AG09319 (cell line): ENCODE results near the gene HYKK.

GRCh38 chr15:77582014-77582619 lies 50.6 kb downstream of the LINGO1 start:
- RRBS, result 85% methylated on average over 2 of the region's 15 CpGs

DNA sequence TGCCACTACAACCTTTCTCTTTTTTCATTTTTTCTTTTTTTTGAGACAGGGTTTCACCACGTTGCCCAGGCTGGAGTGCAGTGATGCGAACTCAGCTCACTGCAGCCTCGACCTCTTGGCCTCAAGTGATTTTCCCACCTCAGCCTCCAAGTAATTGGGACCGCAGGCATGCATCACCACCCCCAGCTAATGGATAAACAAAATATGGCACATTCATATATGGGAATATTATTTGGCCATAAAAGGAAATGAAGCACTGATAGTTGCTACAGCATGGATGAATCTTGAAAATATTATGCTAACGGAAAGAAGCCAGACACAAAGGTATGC lies 34.2 kb downstream of the TBC1D2B start:
- RRBS, result no CpG with 5 or more reads among the region's 5 CpGs

DNA sequence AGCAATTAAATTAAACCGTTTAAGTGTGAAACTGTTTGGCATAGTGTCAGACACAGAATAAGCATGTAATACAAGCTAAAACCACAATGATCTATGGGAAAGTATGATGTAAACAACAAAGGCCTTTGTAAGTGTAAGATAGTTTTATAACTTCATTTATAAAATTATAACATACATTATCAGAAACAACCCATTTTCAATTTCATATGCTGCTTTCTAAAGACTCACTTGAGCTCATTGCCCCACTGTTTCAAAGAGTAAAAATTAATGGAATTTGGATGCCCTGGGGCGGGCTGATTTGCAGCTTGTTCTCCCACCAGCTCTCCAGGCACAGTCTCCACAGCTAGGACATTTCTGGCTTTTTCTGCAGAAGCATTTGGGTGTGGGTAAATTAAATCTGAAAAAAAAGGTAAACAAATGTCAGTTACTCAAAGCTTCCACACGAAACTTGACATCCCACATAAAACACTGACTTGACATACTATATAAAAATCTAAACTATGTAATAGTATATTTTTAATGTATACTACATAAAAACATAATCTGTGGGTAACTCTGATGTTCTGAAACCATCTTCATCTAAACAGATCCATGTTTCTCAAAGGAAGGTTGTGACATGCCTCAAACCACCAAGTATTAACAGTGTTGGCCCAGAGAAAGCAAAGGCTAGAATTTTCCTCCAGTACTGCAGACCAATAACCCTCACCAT lies 32.7 kb downstream of the TBC1D2B start:
- RRBS, result no CpG with 5 or more reads among the region's 3 CpGs

GRCh38 chr15:78066002-78066753 lies 11.3 kb downstream of the TBC1D2B start:
- RRBS, result no CpG with 5 or more reads among the region's 6 CpGs

DNA sequence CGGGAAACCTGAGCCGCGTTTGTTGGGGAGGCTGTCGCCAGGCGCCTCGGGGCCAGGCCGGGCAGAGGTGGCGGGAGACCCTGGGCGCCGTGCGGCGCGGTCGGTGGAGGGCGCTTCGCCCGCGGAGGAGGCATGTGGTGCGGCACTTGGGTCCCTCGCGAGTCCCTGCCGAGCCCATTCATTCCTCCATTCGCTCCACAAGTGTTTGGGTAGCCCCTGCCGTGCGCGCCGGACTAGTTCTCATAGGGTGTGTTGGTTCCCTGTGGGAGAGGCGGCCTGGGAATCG lies 551 bp downstream of the DNAJA4 start:
- RRBS, result no CpG with 5 or more reads among the region's 29 CpGs

GRCh38 chr15:78507085-78507746 lies at the start of gene HYKK:
Gene HYKK, plus strand, starts transcription at chr15:78507577.
- RRBS, result under 1% methylated on average over 20 of the region's 51 CpGs

DNA sequence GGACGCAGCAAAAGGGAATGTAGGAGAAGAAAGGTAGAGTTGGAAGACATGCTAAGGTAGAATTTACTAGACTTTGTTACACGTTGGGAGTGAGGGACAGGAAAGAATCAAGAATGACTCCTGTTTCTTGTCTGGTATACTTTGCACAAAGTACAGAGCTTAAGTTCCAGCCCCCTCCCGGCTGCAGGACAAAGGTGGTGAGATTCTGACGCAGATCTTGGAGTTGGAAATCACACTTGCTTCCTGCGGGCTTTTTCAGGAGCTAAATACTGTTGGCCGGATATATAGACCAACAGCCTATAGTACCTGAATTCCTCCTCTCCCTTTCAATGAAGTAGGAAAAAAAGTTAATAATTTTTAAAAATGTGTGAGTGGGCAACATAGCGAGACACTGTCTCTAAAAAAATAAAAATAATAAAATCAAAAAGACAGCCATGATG lies 979 bp downstream of the HYKK start:
- RRBS, result no CpG with 5 or more reads among the region's 7 CpGs

GRCh38 chr15:78541182-78541479 lies 887 bp downstream of the PSMA4 start:
- RRBS, result no CpG with 5 or more reads among the region's 4 CpGs

DNA sequence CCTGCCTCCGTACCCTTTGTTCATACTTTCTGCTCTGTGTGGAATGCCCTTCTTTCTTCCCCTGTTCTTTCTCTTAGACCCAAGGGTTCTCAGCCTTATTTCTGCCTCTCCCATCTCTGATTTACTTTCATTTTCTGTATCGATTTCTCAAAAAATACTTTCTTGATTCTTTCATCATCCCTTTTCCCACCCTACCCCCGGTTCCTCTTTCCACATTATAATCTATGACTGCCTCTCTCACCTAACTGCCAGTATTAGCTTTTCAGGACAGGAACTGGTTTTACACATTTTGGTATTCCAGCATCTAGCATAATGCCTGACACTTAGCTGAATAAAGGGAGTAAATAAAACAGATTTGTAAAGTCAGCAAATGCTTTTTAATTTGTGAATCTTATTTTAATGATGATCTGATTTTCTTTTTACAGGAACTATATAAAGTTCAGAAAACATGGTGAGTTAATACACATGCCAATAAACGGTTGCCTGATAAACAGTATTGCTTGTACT lies 1.3 kb downstream of the PSMA4 start:
- RRBS, result no CpG with 5 or more reads among the region's 4 CpGs

GRCh38 chr15:78759936-78760654 lies 51.2 kb downstream of the ADAMTS7 start:
- RRBS, result 2% methylated on average over 2 of the region's 18 CpGs

GRCh38 chr15:78811844-78812526 lies 721 bp upstream of the ADAMTS7 start:
- RRBS, result 43% methylated on average over 6 of the region's 30 CpGs

DNA sequence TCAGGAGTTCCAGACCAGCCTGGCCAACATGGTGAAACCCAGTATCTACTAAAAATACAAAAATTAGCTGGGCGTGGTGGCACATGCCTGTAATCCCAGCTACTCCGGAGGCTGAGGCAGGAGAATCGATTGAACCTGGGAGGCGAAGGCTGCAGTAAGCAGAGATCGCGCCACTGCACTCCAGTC lies 896 bp upstream of the MORF4L1 start:
- RRBS, result no CpG with 5 or more reads among the region's 6 CpGs

- RRBS, result no CpG with 5 or more reads among the region's 10 CpGs
Measured at GRCh38 chr15:78901976-78902850, 29.5 kb downstream of the MORF4L1 start.

- RRBS, result no CpG with 5 or more reads among the region's 6 CpGs
Measured at GRCh38 chr15:78906667-78907746, 34.3 kb downstream of the MORF4L1 start.

GRCh38 chr15:78912451-78913131 lies 32.3 kb downstream of the CTSH start:
- RRBS, result no CpG with 5 or more reads among the region's 5 CpGs

- RRBS, result no CpG with 5 or more reads among the region's 12 CpGs
Measured at GRCh38 chr15:78944198-78944690, 602 bp downstream of the CTSH start.

DNA sequence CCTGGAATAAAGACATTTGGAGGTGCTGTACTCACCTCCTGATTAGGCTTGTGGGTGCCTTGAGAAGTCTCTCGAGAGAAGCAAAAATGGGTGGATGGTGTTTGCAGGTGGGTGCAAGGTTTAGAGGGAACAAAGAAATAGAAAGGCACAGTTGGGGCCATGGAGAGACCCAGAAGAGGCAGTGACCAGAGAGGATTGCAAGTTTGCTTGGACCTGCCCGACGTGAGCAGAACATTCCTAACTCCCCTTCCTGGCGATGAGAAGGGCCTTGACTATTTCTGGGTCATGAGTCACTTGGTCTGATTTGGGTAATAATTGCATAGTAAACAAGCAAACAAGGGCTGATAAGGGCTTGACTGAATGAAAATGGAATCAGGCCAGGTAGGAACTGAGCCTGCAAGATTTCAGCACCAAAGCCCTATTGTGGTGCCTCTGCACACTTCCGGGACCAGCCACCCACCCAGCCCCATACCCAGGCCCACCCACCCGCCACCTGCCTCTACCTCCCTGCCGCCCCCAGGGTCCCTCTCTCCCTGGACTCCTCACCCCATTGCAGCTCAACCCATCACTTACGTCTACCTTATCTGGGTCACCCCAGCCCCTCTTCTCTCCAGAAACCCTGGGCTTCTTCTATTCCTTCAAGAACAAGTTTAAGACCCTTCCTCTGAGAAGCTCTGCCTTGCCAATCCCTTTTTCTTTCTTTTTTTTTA lies 7.1 kb upstream of the CTSH start:
- RRBS, result no CpG with 5 or more reads among the region's 8 CpGs

DNA sequence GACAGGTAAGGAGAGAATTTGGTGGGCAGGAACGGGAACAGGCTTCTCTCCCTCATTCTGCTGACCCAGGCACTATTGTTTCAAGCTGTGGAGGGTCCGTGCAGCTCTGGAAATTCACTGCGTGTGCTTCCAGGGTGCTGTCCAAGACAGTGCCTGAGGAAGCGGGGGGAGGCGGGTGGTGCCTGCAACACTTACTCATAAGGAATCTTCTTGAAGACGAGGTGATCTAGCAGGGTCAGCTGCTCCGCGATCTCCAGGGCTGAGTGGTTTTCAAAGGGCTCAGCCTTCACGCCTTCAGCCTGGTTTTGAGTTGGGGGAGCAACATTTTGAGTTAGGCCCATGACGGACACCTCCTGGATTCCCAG lies 46.6 kb upstream of the CTSH start:
- RRBS, result no CpG with 5 or more reads among the region's 10 CpGs

DNA sequence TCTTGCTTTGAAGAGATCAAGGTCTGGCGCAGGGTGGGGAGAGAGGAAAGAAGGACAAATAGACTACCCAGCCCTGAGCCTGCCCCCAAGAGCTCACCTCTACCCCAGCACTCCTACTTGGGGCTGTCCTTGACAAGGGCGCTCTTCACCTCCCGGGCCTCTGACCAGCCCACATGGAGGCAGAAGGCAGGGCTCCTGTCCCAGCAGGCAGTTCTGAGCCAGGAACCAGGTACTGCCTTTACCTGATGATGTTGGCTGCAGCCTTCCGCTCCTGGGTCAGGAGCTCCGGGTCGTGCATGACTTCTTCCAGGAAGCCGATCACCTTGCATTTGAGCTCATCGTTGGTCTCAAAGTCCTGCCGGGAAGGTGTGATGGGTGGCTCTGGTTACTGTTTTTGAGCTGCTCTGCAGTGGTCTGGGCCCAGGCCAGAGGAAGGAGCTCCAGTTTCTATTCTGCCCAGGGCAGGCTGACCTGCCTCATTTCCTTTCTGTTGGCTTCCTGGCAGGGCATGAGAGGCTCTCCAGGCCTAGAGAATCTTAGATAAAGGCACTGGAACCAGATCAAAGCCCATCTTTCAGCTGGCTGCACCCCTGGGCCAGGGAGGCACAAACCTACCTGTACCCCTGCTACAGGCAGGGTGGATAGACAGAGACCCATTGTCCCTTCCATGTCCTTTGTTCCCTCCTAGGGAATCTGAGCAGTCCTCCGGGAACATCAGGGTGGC lies 53.2 kb upstream of the CTSH start:
- RRBS, result 89% methylated on average over 5 of the region's 10 CpGs

DNA sequence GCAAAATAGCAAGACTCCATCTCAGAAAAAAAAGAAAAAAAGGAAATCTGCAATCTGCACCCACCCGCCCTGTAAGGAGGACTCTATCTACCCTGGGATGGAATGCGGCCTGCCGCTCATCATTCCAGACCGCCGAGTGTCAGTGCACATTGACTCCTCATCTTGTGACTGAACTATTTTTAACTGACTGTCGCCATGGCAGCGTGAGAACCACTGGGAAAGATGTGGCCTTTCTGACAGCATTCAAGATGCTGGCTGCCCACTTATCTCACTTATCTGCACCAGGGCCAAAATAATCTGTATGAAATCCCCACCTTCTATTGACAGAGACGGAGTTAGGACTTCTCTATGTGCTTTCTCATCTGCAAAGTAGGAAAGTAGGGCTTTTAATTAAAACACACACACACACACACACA lies 38.8 kb upstream of the ANKRD34C start:
- RRBS, result no CpG with 5 or more reads among the region's 8 CpGs